H4 (cell line): ENCODE data around the genes PLAAT2, ZFTA, DNAJC4 and ENSG00000286264.

DNA sequence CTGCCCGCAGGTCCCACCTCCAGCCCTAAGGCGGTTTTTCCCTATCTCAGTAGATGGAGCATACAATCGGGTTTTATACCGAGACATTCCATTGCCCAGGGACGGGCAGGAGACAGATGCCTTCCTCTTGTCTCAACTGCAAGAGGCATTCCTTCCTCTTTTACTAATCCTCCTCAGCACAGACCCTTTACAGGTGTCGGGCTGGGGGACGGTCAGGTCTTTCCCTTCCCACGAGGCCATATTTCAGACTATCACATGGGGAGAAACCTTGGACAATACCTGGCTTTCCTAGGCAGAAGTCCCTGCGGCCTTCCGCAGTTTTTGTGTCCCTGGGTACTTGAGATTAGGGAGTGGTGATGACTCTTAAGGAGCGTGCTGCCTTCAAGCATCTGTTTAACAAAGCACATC is 5.9 kb upstream of the PLAAT4 start:
- RAMPAGE, long total RNA, result no peak

- RAMPAGE, long total RNA, result no peak
These were observed 3.5 kb upstream of the PLAAT4 start for GRCh38 chr11:63532889-63533770.

GRCh38 chr11:63563207-63564335 is at the start of gene PLAAT2:
Gene PLAAT2 (minus strand): TSS chr11:63563379.
- RAMPAGE, long total RNA, result no peak

DNA sequence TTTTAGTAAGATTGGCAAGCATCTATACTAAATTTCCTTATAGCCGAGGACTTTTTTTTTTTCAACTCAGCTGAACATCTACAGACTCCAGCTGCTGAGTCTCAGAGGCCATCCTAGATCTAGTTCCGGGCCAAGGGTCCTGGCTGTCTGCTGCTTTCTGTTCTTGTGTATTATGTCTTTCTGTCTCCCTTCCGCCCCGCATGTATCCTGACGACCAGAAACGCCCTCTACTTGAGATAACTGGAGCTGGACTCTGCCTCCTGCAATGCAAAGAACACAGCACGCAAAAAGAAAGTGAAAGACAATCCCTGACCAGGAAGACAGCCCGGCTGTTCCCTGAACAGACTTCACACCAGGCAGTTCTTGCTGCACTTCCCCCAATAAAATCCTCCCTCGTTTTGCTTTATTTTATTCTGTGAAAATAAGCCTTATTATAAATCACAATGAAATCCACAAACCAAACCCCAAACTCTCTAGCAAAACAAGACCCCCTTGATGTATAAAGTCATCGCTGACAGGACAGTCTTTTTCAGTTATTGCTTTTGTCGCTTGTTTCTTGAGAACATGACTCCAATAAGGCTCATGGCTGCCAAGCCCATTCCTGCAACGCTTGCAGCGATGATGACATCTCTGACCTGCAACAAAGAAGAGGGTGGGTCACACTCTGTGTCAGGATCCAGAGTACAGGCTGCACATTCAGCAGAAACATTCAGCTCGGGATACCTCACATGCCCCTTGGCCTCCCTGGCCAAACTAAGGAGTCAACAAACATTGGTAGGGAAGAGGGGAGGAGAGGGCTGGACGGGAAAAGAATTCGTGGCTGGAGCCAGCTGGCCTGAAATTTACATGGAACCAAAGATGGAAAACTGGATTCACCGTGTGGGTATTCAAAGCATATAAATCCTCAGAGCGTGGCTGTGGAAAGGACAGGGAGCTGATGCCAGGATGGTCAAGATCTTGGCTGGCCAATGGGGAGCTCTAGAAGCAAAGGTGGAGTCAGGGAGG is 11.5 kb upstream of the PLAAT2 start:
- RAMPAGE, long total RNA, result no peak

DNA sequence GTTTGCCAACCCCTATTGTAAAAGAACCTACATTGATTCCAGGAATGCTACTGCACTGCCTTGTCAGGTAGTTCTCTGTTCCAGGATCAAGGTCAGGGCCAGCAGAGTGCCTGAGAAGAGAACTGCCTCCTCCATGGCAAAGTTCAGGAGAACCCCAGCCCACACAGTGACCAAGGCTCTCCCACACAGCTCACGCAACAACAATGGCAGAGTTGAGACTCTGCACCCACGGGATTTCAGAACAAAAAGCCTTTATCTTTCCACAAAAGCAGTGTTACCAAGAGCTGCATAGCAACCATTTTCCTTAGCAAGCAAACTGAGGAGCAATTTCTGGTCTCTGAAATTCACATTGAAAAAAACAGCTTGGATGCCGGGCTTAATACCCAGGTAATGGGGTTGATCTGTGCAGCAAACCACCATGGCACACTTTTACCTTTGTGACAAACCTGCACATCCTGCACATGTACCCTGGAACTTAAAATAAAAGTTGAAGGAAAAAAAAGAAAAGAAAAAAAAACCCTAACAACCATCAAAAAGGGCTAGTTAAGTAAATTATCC is 11.0 kb downstream of the PLAAT3 start:
- RAMPAGE, long total RNA, result no peak

GRCh38 chr11:63695332-63695849 is 14.1 kb downstream of the RTN3 start:
- RAMPAGE, long total RNA, result no peak

GRCh38 chr11:63768578-63769636 is at the start of gene ZFTA:
Gene ZFTA (minus strand): TSS chr11:63768775.
- RAMPAGE, long total RNA, result no peak

GRCh38 chr11:63900308-63901409 is 16.3 kb downstream of the RCOR2 start:
- RAMPAGE, long total RNA, result no peak

DNA sequence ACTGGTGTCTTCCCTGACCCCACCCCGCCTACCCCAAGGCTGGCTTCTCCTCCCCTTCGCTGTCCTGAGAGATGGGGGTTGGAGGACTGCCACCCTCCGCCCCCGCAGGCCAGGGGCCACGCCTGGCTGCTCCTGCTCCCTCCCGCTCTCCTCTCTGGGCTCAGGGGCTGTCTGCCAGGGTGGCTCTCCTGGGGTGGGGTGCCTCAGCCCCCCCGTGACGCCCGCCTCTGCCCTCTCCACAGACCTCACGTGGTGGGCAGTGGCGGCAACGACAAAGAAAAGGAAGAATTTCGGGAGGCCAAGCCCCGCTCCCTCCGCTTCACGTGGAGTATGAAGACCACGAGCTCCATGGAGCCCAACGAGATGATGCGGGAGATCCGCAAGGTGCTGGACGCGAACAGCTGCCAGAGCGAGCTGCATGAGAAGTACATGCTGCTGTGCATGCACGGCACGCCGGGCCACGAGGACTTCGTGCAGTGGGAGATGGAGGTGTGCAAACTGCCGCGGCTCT is 8.3 kb downstream of the RCOR2 start:
- RAMPAGE, long total RNA, result no peak

- RAMPAGE, long total RNA, result no peak
These were observed 1.4 kb downstream of the RCOR2 start for GRCh38 chr11:63915321-63916270.

DNA sequence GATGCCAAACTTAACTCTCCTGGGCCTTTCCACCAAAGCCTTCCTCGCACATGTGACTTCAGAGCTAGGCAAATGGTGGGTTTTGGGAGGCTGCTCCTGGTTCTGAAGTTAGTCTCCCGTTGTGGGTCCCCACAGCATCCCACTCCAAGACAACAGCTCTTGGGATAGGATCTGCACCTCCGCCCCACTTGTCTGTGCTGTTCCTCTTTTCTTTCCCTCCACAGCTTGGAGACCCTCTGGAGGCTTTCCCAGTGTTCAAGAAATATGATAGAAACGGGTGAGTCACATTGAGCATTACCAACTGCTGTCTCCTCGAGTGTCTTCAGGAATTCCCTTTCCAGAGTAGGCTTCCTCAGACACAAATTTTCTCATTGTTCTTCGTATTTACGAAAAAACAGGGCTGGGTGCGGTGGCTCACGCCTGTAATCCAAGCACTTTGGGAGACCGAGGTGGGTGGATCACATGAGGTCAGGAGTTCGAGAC is 8.0 kb downstream of the NAA40 start:
- RAMPAGE, long total RNA, result no peak

- RAMPAGE, long total RNA, result no peak
These were observed 922 bp upstream of the FERMT3 start for GRCh38 chr11:64205536-64206061.

DNA sequence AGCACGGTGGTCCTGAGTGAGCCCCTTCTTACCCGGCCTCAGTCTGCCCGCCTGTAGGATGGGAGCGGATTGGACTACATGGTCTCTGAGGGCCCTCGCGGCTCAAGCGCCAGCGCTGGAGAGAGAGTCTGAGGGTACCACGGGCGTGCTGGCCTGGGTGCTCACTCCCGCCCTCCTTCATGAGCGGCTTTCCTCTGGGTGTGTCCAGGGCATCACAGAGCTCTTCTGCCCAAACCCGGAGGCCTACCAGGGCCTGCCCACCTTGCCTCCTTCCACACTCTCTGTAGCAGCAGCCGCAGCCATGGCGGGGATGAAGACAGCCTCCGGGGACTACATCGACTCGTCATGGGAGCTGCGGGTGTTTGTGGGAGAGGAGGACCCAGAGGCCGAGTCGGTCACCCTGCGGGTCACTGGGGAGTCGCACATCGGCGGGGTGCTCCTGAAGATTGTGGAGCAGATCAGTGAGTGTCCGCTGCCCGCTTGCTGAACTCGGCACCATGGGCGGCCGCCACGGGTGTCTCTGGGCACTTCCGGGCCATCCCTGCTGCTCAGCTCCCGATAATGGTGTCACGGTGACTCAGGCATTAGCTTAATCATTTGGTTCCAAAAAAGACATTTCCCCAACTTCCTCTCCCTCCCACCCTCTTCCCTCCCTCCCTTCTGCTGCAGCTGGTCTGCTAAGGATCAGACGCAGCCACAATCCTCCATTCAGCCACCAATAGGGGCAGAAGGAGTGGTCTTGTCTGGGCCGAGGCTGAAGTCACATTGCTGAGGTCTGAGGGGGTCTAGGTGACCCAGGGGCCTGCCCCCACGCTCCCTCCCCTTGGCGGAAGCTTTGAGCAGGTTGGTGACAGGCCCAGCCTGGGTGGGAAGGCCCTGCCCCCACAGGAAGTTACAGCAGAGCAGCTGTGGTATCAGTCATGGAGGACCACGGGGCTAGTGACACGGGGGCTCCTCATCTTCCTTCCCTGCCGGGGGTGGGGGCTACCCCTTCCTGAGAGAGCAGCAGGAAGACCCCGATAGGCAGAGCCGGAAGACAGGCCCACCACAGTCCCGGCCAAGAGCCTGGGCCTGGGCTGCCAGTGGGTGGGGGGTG is 891 bp downstream of the FERMT3 start:
- RAMPAGE, long total RNA, result no peak

DNA sequence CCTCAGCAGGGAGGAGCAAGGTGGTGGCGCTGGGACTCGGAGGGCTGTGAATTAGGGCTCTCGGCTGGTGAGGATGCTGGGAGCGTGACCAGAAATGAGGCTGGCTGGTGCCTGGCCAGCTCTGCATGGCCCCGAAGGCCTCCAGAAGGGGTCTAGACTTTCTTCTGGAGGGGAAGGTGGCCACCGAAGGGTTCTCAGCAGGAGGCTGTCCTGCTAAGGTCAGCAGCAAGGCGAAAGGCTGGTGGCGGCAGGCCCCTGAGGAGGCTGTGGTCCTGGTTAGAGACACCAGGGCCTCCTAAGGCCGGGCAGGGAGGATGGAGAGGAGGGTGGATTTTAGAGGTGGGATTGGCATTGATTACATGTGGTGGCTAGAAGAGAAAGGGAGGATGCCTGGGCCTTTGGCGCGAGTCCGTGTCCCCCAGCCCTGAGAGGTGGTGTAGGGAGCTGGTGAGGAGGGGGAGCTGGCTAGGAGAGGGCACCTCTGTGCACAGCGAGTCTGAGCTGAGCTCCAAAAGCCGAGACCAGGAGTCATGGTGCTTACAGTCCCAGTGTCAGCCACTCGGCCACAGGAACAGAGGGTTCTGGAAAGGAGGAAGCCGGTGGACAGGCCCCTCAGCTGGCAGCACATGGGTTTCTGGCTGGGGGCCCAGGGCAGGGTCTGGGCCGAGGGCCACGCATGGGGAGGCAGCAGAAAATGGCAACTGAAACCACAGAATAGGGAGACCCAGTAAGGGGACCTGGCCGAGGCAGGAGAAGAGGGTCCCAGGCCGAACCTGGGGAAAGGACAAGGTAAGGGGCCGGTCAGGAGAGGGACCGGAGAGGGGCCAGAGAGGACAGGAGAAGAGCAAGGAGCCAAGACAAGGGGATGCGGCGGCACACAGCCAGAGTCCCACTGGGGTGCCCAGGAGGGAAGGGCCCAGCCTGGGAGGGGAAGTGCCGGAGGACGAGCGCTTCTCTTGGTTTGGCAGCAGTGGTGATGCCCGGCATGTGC is 2.5 kb downstream of the FERMT3 start:
- RAMPAGE, long total RNA, result no peak

DNA sequence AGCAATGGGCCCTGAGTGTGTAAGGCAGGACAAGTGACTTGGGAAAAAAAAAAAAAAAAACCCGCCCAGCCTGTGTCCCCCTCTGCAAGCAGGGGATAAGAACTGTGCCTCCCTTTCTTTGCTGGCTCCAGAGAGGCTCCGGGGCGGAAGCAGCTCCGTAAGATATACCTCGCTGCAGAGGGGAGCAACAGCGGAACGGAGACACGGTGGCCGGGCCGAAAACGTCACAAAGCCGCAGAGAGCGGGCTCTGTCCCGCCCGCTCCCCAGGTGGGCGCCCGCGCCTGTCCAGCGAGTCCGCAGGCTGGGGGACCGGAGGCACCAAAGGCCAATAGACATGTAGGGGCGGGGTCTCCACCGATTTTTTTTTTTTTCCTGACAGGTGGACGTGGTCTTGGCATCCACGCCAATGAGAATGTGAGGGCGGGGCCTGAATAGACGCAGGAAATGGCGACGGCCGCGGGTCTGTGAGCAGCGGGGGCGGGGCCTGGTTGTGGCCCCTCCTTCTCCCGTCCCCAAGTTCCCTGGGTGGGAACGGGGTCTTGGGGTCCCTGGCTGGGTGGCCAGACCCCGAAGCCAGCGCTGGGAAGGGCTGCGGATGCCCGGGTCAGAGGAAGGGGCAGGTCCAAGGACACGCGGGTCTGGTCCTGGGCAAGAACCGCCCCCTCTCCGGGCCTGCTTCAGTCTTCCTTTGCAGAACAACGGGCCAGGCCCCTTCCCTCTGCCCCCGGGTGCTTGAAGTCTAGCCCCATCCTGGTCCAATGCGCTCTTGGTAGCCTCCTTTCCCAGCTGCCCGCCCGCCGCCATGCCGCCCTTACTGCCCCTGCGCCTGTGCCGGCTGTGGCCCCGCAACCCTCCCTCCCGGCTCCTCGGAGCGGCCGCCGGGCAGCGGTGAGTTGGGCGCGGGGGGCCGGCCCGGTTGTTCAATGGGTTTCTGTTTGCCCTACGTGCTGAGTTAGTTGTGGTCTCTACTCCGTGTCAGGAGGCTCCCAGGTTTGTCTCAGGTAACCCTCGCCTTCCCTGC is at the start of gene DNAJC4:
Gene DNAJC4, plus strand, starts transcription at position 497 of the 1,022 bp plus-strand sequence.
- RAMPAGE, long total RNA, result start-site peak on the plus strand centred at position 509 of the sequence, 83 bp wide, 7 reads

DNA sequence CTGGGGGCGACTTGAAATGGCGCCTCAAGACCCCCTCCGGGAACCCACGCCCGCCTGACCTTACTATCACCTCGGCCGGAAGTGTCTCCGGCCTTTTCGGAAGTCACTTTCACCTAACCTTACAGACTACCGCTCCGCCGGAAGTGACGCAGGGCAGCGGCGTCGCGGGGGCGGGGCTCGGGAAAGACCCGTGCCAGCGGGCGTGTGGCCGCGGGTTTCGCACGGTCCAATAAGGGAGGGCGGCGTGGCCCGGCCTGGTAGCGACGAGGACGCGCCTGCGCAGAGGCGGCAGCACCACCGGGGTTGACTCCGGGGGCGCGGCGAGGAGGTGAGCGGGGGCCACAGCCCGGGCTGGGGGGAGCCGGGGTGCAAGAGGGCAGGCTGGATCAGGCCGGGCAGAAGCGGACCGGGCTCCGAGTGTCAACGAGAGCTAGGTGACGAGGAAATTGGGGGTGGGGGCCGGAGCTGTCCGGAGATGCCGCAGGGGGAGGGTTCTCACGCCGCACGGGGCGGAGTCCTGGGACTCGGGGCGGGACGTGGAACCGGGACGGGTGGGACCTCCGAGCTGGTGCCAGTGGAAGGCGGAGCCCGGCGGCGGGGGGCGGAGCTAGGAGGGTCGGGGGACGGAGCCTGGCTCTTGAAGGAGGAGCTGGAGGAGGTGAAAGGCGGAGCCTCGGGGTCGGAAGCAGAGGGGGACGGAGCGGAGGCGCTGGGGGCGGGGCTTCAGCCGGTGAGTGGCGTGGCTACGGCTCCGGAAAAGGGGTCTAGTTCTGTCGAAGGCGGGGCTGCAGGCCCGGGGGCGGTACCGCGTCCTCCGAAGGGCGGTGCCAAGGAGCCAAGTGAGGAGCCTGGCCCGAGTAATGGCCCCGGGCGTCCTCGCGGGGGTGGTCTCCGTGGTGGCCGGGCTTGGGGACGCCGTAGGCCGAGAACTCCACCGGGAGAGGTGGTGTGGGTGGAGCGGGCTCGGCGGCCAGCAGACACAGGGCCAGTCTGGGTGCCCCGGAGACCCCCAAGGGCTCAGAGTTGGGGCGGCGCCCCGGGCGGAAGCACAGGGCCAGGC is at the start of gene ENSG00000286264:
Gene ENSG00000286264, plus strand, starts transcription at position 291 of the 1,060 bp plus-strand sequence.
- RAMPAGE, long total RNA, result start-site peak on the plus strand centred at position 236 of the sequence, 155 bp wide, 1,136 reads

DNA sequence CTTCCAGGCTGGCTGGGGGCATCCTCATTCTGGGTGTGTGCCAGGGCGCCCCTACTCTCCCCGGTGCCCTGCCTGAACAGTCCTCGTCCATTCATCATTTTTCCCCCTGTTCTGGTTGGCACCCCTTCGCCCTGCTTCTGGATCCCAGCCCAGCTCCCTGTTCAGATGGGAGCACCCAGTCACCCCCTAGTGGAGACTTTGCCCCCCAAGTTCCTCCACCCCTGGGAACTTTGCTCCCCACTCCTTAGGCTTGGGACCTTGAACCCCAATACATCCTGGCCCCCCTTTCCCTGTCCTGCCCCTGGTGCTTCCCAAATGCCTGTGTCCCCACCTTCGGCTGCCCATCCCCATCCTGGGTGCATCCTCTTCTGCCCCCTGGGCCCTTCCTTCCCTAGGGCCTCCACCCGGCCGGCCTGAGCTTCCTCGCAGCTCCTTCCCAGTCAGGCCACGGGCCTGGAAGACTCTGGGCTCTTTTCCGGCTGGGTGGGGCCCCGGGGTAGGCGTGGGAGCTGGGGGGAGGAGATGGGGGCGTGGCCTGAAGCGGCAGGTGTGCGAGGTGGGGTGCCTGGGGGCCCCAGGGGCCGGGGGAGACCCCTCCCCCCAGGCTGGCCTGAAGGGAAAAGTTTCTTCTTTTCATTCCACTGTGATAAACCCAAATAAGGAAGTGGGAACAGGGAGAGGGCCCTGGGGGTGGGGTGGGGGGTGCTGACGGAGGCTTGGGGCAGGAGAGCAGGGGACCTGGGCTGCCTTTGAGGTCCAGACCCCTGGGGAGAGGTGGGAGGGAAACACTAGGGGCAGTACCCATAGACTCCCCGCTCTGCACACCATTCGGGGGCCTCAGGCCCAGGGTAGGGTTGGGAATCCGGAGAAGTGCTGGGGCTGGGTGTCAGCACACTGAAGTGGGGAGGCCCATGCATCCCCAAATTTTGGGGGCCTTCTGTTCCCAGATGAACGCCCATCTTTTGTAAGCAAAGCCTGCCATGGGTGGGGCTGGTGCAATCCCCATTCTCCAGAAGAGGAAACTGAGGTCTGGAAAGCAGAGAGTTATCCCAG is 1.1 kb downstream of the PLCB3 start:
- RAMPAGE, long total RNA, result no peak

DNA sequence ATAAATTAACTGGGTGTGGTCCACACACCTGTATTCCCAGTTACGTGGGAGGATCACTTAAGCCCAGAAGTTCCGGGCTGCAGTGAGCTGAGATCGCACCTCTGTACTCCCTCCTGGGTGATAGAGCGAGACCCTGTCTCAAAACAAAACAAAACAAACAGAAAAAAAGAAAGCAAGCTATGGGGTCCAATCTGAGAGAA is 1.7 kb downstream of the BAD start:
- RAMPAGE, long total RNA, result no peak

DNA sequence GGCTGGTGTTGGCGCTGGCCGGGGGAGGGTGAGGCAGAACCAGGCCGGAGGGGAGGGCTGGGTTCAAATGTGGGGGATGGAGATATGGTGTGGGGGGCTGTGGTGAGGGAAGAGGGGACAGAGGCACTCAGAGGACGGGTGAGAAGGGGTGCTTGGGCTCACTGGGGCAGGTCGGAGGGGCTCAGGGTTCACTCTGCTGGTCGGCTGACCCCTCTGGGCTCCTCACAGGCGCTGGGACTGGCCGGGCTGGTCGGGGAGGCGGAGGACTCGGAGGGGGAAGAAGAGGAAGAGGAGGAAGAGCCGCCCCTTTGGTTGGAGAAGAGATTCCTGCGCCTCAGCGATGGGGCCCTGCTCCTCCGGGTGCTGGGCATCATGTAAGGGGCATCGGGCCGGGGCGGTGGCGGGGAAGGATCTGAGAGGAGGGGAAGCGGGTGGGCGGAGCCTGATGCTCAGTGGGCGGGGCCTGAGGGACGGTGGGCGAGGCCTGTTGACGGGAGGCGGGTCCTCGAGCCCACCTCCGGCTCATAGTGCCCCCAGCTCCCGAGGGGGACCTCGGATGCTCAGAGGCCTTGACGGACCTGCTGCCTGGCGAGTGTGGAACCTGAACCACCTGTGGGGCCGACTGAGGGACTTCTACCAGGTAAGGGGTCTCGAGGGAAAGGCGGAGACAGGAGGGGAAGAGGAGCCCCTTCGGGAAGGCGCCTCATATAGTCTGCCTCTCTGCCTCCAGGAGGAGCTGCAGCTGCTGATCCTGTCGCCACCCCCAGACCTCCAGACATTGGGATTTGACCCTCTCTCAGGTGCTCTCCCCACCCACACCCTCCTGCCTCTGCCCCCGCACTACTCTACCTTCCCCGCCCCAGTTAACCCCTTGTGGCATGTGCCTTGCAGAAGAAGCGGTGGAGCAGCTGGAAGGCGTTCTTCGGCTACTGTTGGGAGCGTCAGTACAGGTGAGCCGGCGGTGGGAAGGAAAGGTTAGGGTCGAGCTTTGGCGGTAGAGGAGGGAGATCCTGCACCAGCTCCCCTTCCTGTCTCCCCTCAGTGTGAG is 699 bp downstream of the CCDC88B start:
- RAMPAGE, long total RNA, result no peak

DNA sequence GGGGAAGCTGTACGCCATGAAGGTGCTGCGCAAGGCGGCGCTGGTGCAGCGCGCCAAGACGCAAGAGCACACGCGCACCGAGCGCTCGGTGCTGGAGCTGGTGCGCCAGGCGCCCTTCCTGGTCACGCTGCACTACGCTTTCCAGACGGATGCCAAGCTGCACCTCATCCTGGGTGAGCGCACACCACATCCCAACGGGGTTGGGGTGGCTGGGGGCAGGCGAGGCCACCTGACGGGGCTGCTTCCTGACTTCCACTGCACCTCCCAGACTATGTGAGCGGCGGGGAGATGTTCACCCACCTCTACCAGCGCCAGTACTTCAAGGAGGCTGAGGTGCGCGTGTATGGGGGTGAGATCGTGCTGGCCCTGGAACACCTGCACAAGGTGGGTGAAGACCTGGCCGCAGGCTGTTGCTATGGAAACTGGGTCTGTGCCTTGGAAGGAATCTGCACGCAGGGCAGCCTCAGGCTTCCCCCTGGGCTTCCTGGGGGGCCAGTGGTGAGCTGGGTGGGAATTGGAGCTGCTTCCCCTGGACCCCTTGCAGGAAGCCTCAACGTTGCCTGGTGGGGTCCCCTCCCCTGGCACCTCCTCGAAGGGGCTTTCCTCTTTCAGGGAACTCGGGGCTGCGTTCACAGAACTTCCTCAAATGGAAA is 1.4 kb downstream of the RPS6KA4 start:
- RAMPAGE, long total RNA, result no peak